Breast (tissue), 4 donors: Measurements from ENCODE around the gene ZNF718.

DNA sequence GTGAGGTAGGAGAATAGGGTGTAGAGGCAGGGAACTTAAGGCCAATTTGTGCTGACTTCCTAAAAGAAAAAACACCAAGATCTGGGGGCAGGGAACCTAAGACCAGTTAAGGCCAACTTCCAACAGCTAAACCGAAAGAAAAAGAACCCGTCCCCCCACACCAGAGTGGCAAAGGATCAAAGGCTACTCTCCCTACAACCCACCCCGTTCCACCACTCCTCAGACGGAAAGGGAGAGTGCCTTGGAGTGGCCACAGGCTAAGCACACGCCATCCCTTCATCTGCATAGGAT is 3.7 kb upstream of the ZNF718 start:
- PRO-cap, 3 experiments, result no peak in any of the 3 experiments
- RRBS, result no CpG with 5 or more reads among the region's 5 CpGs

DNA sequence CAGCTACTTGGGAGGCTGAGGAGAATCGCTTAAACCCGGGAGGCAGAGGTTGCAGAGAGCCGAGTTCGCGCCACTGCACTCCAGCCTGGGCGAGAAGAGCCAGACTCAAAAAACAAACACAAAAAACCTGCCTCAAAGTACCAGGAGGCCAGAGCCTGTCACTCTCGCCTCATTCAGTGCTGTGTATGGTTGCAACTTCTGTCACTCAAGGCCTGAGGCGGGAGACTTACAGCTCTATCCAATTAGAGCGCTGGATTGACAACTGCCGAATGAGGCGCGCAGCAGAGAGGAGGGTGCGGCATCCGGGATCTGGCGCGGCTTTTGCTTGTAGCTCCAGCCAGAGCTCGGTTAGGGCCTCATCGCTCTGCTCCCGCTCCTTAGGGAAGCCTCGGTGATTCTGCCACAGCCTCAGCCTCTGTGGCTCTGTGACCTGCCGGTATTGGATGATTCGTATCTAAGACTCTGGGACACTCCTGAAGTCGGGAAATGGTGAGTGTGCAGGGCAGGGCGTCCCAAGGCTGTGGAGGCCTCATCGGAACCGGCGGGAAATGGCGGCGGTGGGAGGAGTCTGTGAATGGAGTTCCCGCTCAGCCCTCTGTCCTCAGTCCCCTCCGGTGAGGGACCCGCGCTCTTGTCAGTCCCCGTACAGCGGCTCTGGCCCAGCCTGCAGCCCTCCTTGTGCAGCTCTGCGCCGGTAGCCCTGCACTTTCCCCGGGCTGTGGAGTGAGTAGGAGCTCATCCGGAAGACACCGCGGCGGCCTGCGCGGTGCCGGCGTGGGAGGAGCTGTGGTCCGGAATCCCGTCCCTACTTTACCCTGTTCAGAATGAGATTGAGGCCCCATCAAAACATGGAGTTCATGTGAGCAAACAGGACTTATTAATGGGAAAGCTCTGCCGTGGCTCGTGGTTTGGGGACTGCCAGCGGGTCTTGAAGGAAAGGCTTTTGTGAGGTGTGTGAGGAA is at the start of gene ZNF718:
Gene ZNF718 (plus strand): TSS at position 317 of the 962 bp plus-strand sequence.
- PRO-cap, 3 experiments, result peak in 3 of 3 experiments; most common plus-strand start position 261 of the sequence (in 1); most common minus-strand start position 114 of the sequence (in 2)
- RRBS, result 3% methylated on average over 10 of the region's 51 CpGs

- PRO-cap, 3 experiments, result no peak in any of the 3 experiments
- RRBS, result no CpG with 5 or more reads among the region's 8 CpGs
Measured at GRCh38 chr4:241372-242052, 63.8 kb downstream of the ZNF732 start.

- PRO-cap, 3 experiments, result peak in 3 of 3 experiments; most common plus-strand start chr4:664220 (in 1); most common minus-strand start chr4:664014 (in 2)
- RRBS, result 3% methylated on average over 15 of the region's 45 CpGs
Measured at GRCh38 chr4:663878-664540, 10.1 kb downstream of the ATP5ME start.

DNA sequence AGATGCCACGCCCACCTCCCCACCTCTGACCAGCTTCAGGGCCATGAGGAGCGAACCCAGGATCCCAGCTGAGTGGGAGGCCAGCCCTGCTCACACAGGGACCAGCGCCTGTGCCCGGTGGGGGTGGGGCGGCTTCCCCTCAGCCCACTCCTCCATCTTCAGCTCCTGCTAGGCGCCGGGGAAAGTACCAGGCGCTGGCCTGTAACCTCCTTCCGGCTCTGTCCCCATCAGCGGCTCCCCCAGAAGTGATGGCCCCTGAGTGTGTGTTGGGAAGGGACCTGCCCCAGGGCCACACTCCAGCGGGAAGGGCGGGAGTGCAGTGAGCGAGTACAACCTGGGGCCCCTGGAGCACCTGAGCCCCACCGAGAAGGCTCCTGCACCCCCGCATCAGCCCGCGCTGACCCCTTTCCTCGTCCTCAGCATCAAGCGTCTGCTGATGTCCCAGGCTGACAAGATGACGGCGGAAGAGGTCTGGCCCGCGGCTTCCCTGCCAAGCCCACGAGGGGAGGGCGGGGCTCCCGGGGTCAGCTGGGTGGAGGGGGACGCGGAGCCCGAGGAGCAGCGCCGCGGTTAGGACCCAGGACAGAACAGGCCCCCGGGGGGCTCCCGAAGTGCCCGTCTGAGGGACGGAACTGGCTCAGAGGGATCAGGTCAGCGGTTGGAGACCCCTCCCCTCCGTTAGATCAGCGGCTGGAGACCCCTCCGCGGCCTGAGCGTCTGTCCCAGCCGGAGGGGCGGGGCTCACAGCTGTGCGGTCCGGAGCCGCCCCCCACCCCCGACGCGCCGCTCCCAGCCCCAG is 6.5 kb downstream of the MYL5 start:
- PRO-cap, 3 experiments, result peak in 3 of 3 experiments; most common plus-strand start position 527 of the sequence (in 2); most common minus-strand start position 428 of the sequence (in 1)
- RRBS, result 11% methylated on average over 20 of the region's 51 CpGs

- PRO-cap, 3 experiments, result no peak in any of the 3 experiments
- RRBS, result 89% methylated on average over 4 of the region's 21 CpGs
Measured at GRCh38 chr4:693126-693743, 4.3 kb upstream of the SLC49A3 start.

DNA sequence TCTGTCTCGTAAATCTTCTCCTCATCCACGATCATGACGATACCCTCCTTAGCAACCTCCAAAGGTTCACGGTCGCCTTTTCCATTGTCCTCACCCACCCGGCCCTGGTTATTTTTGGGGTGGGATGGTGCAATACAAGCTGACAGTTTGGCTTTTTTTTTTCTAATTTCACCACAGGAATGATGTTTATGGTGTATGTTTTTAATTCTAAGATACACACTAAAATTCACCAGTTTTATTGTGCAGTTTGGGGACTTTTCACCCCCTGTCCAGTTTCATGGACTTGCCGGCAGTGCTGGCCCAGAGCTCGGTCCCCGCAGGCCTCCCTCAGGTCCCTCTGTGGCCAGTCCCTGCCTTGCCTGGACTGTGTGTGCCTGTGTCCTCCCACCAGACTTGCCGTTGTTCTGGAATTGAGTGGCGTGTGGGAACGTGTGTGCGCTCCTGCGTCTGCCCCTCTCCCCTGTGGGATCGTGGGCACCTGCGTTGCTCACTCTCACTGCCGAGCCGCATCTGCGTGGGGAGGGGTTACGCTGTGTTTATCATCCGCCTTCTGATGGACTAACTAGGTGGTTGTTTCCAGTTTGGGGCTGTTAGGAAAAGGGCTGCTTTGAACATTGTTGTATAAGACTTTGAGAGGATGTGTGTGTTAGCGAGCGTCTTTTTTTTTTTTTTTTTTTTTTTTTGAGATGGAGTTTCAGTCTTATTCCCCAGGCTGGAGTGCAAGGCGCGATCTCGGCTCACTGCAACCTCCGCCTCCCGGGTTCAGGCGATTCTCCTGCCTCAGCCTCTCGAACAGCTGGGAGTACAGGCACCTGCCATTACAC is 21.2 kb downstream of the PCGF3 start:
- PRO-cap, 3 experiments, result no peak in any of the 3 experiments
- RRBS, result no CpG with 5 or more reads among the region's 30 CpGs

DNA sequence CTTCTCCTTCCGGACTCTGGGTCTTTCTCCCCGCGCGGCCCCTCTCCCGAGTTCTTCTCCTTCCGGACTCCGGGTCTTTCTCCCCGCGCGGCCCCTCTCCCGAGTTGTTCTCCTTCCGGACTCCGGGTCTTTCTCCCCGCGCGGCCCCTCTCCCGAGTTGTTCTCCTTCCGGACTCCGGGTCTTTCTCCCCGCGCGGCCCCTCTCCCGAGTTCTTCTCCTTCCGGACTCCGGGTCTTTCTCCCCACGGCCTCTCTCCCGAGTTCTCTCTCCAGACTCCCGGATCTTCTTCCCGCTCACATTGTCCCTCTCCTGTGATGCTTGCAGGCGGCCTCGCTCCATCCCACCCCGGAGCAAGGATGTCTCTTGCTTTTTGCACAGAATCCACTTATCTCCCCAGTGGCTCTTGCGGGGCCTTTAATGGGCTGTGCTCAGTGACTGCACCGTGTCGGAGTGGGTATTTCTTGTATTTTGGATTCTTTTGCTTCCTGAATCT is 54.1 kb downstream of the PCGF3 start:
- PRO-cap, 3 experiments, result no peak in any of the 3 experiments
- RRBS, result 73% methylated on average over 7 of the region's 35 CpGs

- PRO-cap, 3 experiments, result no peak in any of the 3 experiments
- RRBS, result 76% methylated on average over 3 of the region's 21 CpGs
Measured at GRCh38 chr4:764311-765260, 59.0 kb downstream of the PCGF3 start.

DNA sequence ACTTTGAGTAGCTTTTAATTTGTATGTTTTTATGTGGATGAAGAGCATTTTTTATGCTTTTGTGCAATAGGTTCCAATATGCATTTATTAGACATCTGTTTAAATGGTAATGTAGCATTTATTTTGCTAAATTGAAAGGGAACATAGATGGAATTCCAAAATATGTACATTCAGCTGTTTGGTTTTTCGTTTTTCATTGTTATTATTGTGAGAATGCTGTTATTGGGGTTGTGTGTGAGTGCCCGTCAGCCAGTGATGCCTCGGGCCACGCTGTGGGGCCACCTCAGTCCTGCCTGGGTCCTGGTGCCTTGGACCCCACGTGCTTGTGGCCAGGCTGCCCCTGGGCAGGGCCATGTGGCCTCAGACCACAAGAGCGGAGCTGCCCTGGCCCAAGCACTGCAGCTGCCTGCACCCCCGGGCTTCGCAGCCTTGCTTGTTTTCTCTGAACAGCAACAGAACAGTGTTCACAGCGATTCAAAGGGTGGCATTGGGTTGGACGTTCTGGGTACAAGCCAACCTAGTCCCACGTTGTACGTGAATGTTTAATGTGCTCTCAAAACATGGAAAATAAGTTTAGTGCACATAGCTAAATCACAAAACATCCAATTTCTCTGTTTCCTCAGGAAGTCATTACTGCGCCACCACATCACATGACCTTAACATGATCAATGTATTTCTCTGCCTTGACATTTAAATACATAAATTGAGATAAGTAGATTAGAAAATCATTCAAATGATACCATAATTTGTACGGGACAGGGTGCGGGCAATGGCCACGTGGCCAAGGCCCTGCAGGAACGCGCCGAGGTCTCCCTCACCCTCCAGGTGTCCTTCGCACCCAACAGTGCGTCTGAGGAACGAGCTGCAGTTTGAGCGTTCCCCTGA is 56.9 kb downstream of the CPLX1 start:
- PRO-cap, 3 experiments, result no peak in any of the 3 experiments
- RRBS, result no CpG with 5 or more reads among the region's 23 CpGs

GRCh38 chr4:818856-819300 is 7.1 kb downstream of the CPLX1 start:
- PRO-cap, 3 experiments, result no peak in any of the 3 experiments
- RRBS, result 66% methylated on average over 2 of the region's 15 CpGs

- PRO-cap, 3 experiments, result no peak in any of the 3 experiments
- RRBS, result 17% methylated on average over 6 of the region's 12 CpGs
Measured at GRCh38 chr4:830535-830997, 4.6 kb upstream of the CPLX1 start.

DNA sequence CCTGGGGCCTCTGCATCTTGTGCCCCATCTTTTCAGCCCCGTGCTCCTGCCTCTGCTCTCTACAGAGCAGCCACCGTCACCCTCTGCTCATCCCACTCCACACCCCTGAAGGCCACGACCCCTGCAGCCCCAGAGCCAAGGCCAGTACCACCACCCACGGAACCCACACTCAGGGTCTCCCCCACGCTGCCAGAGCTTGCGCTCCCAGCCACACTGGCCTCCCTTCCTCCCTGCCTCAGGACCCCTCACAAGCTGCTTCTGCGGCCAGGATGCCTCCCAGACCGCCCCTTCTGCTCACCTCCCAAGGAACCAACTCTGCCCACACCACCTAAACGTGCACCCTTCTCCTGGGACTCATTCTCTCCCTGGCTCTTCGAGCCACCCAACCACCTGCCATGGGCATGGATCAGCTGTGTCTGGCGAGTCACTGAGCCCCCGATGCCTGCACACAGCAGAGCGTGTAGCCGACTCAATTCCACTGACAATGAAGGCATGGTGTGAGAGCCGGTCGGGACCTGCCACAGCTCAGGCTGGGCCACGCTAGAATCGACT is 25.4 kb downstream of the GAK start:
- PRO-cap, 3 experiments, result no peak in any of the 3 experiments
- RRBS, result 94% methylated on average over 4 of the region's 18 CpGs

GRCh38 chr4:915641-916013 is 16.5 kb downstream of the GAK start:
- PRO-cap, 3 experiments, result no peak in any of the 3 experiments
- RRBS, result no CpG with 5 or more reads among the region's 9 CpGs

- PRO-cap, 3 experiments, result no peak in any of the 3 experiments
- RRBS, result no CpG with 5 or more reads among the region's 13 CpGs
Measured at GRCh38 chr4:922715-923248, 9.3 kb downstream of the GAK start.

DNA sequence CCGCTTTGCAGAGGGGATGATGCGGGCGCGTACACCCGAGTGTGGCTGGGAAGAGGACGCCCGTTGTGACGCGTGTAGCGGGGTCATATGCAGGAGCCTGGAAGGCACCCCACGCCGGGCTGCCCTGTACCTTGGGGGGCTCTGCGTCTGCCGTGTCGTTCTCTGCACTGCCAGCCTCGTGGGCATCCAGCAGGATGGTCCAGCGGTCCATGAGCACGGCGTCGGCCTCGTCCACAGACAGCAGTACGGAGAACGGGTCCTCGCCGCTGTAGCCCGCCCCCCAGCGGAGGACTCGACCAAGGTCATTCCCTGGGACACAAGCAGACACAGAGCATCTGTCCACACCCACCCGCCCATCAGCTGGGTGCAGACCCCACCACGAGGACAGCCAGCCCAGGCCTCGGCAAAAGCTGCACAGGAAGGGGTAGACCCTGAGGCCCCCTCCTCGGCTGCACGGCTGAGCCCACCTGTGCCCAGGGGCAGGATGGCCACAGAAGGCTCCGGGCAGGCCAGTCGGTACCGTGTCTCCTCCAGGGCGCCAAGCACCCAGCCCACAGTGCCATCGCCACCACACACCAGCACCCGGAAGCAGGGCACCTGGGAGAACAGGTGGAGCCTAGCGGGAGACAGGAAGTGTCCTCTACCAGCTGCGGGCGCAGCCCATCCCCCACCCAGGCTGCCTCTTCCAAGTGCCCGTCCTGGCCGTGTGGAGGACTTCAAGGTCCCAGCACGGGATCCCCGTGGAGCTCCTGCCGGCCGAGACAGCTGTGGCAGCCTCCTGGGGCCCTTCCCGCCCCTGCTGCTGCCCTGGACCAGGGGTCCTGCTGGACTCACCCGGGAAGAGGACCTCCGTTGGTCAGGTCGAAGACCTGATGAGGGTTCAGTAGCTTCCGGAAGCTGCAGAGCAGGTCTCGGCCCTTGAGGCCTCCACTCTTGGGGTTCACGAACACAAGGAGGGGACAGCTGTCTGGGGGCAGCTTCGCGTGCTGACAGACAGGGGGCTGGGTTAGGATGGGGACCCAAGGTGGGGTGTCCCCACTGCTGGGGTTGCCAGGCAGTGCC is 10.7 kb downstream of the DGKQ start:
- PRO-cap, 3 experiments, result no peak in any of the 3 experiments
- RRBS, result 90% methylated on average over 9 of the region's 57 CpGs

- PRO-cap, 3 experiments, result no peak in any of the 3 experiments
- RRBS, result 4% methylated on average over 5 of the region's 23 CpGs
Measured at GRCh38 chr4:1001977-1002200, 8.7 kb upstream of the SLC26A1 start.

GRCh38 chr4:1058753-1059065 is 47.3 kb downstream of the FGFRL1 start:
- PRO-cap, 3 experiments, result no peak in any of the 3 experiments
- RRBS, result no CpG with 5 or more reads among the region's 14 CpGs

- PRO-cap, 3 experiments, result no peak in any of the 3 experiments
- RRBS, result no CpG with 5 or more reads among the region's 6 CpGs
Measured at GRCh38 chr4:1191996-1192504, 19.7 kb upstream of the SPON2 start.

- PRO-cap, 3 experiments, result no peak in any of the 3 experiments
- RRBS, result 11% methylated on average over 6 of the region's 24 CpGs
Measured at GRCh38 chr4:1207668-1208244, 35.4 kb upstream of the SPON2 start.